Endothelial cell (in vitro differentiated cells): ENCODE measurements around a stretch of chr22.

GRCh38 chr22:27554159-27555011, 247.2 kb downstream of the MN1 start:
- PRO-cap, result no peak

DNA sequence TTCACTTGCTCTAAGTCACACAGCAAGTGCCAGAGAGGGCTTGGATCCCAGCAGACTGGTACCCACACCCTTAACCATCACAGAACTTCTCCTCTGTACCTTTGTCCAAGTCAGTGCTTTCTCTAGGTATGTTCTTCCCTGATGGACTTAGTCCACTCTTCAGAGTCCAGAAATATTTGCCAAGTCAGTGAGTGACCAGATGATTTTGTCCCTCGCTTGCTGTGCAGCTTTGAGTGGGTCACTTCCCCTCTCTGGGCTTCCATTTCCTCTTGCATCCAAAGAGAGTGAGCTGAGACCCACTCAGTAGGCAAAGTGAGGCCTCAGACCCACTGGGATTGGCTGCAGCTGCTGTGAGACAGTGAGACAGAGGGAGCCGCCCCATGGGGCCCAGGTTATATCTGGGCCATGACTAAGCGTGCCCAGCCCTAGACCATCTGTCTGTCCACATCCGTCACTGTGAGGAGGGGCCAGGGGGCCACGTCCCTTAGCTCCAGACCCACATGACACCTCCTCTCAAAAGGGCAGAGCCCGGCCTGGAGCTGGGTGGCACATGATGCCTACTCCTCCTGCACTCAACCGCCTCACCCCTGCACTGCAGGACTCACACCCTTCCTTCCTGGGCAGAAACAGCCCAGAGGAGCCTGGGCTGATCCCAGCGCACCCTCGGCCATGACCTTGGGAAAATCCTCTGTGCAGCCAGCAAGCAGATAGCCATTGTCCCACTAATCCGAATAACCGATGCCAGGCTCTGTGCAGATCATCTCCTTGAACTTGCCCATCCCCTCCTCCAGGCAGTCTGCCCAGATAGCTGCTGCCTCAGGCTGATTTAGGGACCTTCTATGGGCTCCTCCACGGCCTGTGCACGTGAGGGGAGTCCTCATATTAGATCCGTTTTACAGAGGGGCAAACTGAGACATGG, 132.2 kb downstream of the MN1 start:
- PRO-cap, result no peak

- PRO-cap, result no peak
Observed at GRCh38 chr22:27782028-27782615, 19.4 kb downstream of the MN1 start.

DNA sequence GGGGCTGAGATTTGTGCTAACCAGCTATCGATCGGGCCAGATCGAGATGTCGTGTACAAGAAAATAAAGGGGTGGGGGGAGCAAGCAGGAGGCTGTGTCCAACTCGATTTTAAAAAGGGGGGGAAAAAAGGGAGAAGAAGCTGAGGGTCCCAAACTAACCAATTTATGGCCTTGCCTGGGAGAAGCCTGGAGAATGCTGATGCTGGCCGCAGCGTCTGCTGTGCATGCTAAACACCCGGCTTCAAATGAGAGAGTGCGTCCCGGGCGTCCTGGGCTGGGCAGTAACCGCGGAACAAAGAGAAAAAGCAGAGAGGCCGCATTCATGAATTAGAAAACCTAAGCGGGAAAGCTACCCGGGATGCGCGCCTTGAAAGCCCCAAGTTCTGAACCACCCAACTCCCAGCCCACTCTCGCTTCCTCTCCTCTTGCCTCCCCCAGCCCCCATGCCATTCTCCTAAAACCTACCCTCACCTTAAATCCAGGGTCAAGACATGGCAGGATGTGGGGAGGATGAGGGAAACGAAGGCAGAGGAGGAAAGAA, 6.5 kb downstream of the MN1 start:
- PRO-cap, result no peak

DNA sequence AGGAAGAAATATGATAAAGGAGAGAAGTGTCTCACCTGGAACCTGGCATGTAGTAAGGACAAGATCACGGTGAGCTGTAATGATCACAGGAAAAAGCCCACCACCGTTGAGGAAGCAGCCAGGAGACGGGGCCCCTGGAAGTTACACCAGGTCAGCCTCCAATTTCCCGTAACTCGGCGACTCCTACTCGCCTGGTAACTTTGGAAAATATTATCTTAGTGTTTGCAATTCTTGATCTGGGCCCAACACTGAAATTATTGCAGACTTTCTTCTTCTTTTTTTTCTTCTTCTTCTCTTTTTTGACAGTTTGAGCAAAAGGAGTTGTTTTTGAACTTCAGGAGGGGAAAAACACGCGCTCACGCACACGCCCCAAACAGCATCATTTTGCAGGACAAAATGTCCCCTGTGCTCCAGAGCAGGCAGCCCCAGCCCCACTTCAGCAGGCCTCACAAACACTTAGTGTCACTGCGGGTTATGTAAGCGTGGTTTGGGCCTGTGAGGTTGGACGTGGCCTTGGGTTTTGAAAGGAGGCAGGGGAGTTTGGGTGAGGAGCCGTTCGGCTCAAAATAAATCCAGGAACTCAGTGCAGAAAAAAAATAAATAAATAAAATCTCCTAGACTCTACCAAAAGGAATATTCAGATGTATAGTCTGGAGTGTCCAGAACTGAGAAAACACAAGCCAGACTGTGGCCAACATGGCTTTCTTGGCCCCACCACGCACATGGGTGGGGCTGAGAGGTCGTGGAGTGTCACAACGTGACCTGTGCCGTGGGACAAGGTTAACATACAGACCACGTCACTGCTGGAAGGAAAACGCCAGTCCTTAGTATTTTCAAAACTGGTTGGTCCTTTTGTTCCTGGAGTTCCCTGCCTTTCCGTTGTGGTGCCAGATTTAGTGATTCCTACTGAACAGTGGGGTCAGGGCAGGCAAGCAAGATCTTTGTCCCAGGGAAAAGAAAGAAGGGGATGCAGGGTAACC, 26.3 kb upstream of the MN1 start:
- PRO-cap, result no peak

GRCh38 chr22:27895579-27896049, 23.4 kb downstream of the PITPNB start:
- PRO-cap, result no peak

GRCh38 chr22:27896050-27897165, 22.6 kb downstream of the PITPNB start:
- PRO-cap, result no peak

- PRO-cap, result no peak
Observed at GRCh38 chr22:27920414-27920702, 1.3 kb upstream of the PITPNB start.

DNA sequence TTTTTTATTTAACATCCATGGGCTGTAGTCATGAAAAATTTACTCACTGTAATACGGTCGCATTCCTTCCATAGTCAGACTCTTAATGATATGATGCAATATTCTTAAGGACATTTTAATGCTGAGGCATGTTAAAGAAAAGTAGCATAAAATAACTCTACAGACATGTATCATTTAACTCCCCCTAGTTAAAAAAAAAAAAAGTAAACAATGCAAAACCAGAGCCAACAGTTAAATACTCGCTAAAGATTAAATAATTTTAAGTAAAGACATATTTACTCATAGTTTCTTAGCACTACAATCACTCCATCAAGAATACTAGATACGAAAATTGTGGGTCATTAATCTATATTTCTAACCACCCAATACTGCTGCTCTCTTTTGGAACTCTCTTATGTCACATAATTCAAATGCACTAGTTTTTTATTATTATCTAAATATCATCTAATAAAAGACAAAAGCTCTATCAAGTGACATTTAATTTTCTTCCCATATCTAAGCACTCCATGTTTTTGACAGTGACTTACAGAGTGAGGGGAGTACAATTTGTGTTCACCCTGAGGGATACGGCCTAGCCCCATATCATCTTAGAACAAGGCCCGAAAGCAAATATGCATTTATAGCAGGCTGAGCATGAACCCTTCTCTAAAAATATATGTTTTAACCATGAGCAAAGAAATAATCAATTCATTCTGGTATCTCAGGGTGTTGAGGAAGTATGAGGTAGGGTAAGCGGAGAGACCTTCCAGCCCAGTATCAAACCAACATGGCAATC, 131.8 kb downstream of the TTC28 start:
- PRO-cap, result no peak

- PRO-cap, result no peak
Observed at GRCh38 chr22:28754130-28754491, 12.3 kb downstream of the HSCB start.

- PRO-cap, result no peak
Observed at GRCh38 chr22:28819244-28820058, 47.0 kb downstream of the CCDC117 start.

DNA sequence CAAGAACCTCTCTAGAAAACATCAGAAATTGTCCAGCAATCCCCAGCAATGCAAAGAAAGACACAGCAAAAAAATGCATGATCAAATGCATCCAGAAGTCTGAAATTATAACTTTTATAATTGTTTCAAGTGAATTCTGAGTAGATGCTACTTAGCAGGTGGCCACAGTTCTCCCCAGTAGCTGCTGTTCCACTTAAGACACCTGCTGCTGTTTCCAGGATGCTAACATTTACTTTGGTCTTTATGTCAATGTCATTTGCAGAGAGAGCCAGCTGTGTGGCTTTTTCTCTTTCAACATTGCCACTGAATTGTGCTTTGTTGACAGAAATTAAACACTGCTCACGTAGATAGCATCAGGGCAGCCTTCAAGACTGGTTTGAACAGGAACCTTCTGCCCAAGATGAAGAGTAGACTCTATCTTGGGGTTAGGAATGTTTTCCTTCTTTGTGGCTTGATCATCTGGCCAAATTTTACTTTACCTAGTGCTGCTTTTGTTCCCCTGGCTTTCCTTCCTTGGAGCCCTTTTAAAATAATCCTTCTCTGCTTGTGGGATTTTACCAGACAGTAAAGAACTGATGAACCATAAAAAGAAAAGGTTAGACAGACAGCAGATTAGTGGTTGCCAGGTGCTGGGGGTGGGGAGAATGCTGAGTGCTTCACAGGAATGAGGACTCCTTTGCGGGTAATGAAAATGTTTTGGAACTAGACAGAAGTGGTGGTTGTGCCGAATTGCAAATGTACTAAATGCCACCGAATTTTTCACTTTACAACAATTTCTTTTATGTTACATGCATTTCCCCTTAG, 50.5 kb downstream of the CCDC117 start:
- PRO-cap, result no peak

DNA sequence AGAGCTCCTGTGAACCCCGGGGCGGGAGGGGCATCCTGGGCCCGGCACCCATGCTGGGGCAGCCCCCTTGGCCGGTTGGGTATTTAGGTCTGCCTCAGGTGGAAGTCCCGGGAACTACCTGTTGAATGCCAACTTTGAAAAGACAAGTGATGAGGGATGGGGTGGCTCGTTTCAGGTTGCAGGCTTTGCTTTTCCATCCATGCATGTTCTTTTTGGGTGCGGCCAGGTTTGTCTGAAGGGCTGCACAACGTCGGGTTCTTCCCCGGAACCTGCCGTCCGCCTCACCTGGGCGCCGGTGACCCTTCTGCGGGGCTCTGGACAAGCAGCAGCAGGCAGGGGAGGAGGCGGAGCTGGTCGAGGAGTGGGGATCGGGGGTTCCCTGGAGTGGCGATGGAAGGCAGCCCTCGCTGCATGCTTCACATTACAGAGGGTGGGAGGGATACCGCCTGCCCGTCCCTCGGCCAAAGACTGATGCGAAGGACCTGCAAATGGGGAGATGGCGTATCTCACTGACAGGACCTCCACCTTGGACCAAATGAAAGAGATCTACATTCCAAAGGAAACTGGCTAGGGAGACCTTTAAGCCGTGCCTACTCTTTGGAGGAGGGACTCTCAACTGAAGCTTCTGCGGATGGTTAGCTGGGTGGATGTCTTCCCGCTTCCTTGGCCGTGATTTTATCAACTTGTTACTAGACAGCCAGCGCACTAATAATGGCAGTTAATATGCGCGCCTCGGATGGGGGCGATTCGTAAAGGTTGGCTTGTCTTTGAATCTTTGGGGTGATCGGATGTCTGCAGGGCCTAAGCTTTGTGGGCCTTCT, 1.1 kb downstream of the ZNRF3 start:
- PRO-cap, result no peak

- PRO-cap, result bidirectional peak, plus-strand start at chr22:29004796, minus-strand start at chr22:29004680; unidirectional peak, minus-strand start at chr22:29005003
Observed at GRCh38 chr22:29004573-29005510, 56.8 kb downstream of the C22orf31 start.

- PRO-cap, result no peak
Observed at GRCh38 chr22:29049704-29050290, 11.8 kb downstream of the C22orf31 start.

- PRO-cap, result no peak
Observed at GRCh38 chr22:29141934-29142778, 63.5 kb upstream of the EMID1 start.

DNA sequence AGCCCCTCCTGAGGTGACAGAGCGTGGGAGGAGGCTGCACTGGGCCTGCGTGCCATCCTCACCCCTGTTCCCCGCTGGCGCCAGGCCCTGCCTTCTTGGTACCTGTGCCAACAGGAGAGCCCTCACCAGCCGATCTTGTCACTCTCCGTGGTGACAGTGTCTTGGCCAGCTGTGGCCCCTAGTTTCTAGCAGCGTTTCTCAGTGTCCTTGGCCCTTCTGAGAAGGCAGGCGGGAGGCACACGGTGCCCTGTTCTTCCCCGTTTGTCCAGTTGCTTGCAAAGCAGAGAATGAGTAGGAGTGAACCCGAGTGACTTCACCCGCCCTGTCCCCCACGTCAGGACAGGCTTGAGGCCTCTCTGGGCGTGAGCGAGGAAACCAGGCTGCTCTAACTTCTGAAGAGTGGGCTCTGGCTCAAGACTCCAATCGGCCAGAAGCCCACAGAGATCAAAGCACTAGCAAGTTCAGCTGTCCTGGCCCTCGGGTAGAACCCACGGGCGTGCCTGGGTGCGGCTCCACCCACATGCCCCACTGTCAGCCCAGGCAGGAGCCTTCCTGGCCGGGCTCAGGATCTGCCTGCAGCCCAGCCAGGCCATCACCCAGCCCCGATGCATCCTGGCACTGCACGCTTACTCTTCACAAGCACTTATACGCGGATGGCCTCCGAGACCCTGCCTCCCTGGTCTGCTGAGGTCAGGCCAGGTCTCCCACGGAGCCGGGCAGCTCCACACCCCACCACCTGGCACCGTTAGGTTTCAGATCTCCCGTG, 60.1 kb upstream of the EMID1 start:
- PRO-cap, result no peak

- PRO-cap, result no peak
Observed at GRCh38 chr22:29208675-29209482, 3.2 kb downstream of the EMID1 start.

DNA sequence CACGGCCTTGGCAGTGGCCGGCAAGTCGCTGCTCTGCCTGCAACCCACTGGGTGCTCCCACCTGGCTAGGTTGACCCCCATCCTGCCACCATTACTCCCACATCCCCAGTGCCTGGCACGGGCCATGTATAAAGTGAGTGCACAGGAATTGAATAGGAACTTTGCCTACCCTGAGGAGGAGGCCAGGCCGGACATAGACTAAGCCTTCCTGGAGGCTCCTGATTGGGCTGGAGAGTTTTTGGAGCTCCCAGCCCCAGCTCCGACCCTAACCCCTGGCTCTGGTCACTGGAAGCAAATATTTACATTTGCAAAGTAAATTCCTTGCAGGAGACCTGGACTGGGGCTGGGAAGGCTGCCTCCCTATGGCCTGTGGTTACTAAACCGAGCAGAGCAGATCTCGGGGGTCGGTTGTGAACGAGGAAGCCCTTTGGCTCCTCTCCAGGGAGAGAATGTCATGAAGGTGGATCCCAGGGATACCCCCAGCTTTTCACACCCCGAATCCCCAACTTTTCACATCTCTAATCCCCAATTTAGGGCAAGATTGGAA, 14.5 kb downstream of the EMID1 start:
- PRO-cap, result no peak

- PRO-cap, result no peak
Observed at GRCh38 chr22:29269306-29270199, 1.5 kb downstream of the EWSR1 start.